Subcutaneous preadipocyte (primary cell): ENCODE measurements around a stretch of chr11.

DNA sequence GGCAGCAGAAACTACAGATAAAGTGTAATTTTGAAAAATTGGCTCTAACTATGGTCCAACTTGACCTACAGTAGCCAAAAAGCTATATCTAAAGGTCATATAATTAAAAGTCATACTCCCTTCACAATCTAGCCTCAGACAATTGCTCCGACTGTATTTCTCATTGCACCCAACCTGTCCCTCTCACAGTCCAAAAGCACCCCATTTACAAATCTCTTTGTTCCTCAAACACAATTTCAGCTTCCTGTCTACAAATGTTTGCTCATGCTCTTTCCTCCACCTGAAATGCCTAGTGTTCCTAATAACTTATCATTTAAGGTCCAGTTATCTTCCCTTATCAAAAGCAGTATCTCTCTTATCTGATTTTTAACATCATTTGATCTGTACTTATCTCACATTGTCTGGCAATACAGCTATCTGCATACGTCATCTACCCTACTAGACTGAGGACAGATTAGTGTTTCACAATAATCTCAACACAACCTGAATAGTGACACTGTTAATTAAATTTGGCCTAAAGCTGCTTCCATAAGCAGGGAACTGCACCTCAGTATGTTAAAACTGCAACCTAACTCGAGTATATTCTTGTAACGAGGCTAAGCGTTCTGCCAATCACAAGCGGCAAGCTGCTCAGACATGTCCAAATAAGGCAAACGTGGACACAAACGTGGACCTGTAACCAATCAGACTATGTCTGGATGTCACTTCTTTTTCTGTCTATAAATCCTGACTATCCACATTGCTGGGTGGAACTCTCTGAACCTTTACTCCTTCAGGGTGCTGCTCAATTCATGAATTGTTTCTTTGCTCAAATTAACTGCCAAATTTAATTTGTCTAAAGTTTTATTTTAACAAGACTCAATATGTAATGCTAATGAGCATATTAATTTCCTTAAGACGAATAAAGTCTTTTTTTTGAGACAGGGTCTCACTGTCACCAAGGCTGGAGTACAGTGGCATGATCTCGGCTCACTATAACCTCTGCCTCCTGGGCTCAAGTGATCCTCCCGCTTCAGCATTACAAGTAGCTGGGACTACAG, 15.9 kb downstream of the PICALM start:
- CAGE, long polyA plus RNA = no peak

GRCh38 chr11:86060196-86060699, 8.6 kb downstream of the PICALM start:
- CAGE, long polyA plus RNA = no peak

GRCh38 chr11:86066887-86067992, 1.6 kb downstream of the PICALM start:
- CAGE, long polyA plus RNA = no peak

GRCh38 chr11:86069317-86070369, 759 bp upstream of the PICALM start:
- CAGE, long polyA plus RNA = no peak

- CAGE, long polyA plus RNA = no peak
Measured at GRCh38 chr11:86151093-86151843, 82.4 kb upstream of the PICALM start.

- CAGE, long polyA plus RNA = no peak
Measured at GRCh38 chr11:86182819-86183624, 61.5 kb upstream of the EED start.

- CAGE, long polyA plus RNA = no peak
Measured at GRCh38 chr11:86183753-86184167, 60.8 kb upstream of the EED start.

GRCh38 chr11:86442216-86442579, 67.5 kb downstream of the CCDC81 start:
- CAGE, long polyA plus RNA = no peak

GRCh38 chr11:86476054-86476599, 101.4 kb downstream of the CCDC81 start:
- CAGE, long polyA plus RNA = no peak

DNA sequence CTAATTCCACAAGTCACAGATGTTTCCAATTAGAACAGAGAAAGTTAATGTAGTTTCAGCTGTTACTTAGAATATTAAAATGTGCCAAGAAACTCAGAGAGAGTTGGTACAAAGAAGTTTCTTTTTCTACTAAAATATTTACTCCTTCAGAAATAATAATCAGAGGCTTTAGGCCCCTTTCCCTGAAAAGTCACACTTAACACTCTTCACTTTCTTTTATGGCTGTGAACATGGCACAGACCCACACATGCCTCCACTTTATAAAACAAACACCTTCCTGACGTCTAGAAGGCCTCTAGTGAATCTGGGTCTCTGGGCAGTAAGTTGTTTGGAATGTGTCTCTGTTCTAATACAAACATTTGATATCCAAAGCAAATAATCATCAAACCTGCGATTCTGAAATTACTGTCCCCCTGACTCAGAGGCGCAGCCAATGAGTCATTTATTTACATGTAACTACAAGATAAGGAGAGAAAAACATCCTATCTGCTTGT, 149.2 kb downstream of the CCDC81 start:
- CAGE, long polyA plus RNA = no peak

- CAGE, long polyA plus RNA = no peak
Measured at GRCh38 chr11:86644186-86645217, 155.8 kb upstream of the PRSS23 start.

DNA sequence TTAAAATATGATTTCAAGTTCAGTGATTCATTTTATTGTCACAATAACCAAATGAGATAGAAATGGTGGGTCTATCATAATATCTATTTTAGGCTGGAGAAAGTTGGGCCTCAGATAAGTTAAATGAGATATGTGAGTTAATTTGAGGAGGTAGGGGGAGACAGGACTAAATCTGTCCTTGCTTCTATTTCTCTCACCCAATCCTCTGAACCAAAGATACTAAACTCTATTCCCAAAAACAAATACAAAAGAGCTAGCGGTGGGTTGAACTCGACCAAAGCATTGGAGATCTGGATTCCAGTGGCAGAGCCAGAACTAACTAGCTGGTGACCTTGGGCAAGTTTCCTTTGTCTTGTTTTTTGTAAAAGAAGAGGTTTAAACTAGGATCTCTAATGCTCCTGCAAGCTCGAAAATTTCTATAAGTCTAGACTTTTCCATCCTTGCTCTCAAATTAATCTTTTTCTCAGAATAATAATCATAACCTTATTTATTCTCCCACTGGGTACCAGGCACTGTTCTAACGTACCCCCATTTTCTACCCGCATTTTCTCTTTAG, 129.5 kb upstream of the PRSS23 start:
- CAGE, long polyA plus RNA = no peak

DNA sequence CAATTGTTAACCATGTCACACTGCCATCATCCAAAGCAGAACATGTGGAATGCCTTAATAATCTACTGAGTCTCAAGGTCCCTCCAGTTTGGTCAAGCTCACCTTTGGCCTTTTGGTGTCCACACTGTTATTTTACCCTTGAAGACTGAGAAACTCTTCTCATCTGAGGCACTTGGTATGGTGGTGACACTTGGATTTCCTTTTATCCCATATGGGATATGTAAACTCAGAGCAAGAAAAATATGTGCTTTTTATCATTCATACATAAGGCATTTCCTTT, 64.8 kb upstream of the PRSS23 start:
- CAGE, long polyA plus RNA = no peak

GRCh38 chr11:86743359-86744156, 56.8 kb upstream of the PRSS23 start:
- CAGE, long polyA plus RNA = no peak

GRCh38 chr11:86807697-86808504, 7.6 kb downstream of the PRSS23 start:
- CAGE, long polyA plus RNA = no peak

- CAGE, long polyA plus RNA = no peak
Measured at GRCh38 chr11:86938169-86938712, 17.0 kb downstream of the FZD4 start.

DNA sequence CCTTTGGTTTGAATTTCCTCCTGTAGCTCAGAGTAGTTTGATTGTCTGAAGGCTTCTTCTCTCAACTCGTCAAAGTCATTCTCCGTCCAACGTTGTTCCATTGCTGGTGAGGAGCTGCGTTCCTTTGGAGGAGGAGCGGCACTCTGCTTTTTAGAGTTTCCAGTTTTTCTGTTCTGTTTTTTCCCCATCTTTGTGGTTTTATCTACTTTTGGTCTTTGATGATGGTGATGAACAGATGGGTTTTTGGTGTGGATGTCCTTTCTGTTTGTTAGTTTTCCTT, 209.0 kb downstream of the TMEM135 start:
- CAGE, long polyA plus RNA = no peak

DNA sequence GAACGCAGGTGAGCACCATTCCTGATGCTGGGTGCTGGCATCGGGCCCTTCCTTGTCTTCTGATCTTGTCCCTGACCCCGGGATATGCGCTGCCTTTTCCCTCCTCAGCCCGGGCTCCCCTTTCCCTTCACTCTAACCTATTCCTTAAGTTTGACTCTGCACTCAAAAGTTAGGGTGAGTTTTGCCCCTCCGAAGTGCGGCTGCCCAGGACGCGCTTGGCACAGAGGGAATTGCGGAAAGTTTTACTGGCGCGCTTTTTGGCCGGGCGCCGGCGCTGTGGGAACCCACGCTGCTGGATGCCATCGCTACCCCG, 446 bp downstream of the MTNR1B start:
- CAGE, long polyA plus RNA = no peak

- CAGE, long polyA plus RNA = no peak
Measured at GRCh38 chr11:93106700-93107116, 91.1 kb downstream of the SLC36A4 start.

DNA sequence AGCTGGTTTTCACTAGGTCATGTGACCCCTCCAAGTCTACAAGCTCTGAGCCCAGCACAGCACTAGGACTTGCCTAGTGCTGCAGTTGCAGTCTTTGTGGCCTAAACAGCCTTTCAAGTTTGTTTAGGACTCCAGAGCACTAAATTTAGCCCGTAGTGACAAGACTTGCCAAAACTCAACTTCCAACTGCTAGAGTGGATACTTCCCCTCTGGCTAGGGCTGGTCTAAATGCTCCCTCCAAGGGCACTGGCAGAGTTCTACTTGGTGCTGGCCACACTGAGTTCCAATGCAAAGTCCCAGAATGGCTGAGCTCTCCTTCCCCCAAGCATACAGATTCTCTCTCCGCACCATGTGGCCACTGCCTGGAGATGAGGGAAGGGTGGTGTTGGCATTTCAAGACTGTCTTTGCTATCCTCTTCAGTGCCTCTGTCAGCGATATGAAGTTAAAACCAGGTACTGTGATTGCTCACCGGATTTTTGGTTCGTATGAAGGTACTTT, 25.3 kb downstream of the TAF1D start:
- CAGE, long polyA plus RNA = no peak